SJCRH30 (cell line): ENCODE measurements around the genes NKTR, KLHL40 and CCDC13.

DNA sequence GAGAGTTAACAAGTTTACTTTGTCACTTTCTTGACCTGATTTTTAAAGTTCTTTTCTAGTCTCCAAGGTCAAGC is 52.4 kb upstream of the ULK4 start:
- RAMPAGE, long total RNA, result no peak

GRCh38 chr3:42057562-42058027 is 33.6 kb upstream of the TRAK1 start:
- RAMPAGE, long total RNA, result no peak

DNA sequence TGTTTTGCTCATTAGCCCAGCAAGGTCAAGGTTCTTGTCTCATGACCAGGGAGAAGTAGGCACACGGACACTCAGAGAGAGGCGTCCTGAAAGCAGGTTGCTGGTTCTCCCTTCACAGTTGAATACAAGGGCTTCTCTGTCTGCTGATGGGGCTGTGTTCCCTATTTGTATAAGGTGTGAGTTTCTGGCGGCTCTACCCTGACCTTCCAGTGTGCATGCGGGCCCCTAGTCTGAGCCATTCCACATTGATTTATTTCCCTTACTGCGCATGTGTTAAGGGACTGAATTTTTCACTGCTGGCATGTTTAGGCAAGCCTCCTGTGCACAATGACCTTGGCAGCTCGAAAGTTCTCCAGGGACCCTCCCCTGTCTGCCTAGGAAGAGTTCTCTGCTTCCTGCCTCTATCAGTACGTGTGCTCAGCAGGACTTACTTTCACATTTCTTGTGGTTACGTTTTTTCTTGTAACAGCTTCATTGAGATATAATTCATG is 11.4 kb downstream of the TRAK1 start:
- RAMPAGE, long total RNA, result no peak

DNA sequence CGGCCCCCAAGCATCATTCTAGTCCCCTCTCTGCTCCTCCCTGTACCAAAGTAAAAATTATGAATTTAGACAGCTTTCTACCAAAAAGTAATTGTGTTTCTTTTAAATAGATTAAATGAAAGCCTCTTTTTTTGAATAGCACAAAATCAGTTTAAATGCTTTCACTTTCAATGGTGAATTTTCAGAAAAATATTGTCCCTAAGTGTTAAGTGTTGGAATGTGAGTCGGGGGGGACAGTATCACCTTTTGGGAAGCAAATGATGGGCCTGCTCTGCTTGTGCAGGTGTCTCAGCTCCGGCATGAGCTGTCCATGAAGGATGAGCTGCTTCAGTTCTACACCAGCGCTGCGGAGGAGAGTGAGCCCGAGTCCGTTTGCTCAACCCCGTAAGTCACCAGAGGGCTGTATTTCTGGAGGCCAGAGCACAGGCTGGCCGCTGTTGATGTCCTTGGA is 78.2 kb downstream of the CCK start:
- RAMPAGE, long total RNA, result no peak

DNA sequence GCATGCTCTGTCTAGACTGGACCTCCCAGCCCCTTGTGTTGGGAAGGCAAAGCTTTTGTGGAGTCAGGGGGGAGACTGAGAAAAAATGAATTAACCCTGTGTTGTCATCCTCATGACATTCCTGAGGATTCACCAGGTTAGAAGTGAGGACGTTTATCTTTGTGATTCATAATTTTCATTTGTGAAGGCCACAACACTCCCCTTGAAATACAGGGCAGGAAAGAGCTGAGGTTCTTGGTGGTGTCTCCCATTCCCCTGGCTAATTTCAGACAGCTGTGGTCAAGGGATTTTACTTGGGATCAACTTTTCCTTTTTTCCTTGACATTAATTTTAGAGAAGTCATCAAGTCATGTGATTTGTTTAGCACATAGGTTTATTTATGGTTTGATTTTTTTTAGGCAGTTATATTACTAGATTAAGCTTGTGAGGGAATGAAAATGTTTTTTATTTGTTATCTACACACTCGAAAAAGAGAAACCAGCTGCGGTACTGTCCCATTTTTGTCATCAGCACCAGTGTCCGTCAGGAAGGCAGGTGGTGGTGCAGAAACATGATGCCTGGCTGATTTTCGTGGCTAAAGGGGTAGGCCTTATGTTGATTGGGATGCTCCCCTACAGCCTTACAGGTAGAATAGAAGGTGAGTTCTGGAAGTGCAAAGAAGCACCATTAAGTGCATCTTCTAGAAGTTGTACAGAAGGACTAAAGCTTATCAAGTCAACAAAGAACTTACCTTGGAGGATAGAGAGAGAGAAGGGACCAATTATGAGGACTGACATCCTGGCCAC is 54.8 kb downstream of the CCK start:
- RAMPAGE, long total RNA, result no peak

GRCh38 chr3:42224800-42225555 is 41.0 kb downstream of the CCK start:
- RAMPAGE, long total RNA, result no peak

GRCh38 chr3:42369141-42369806 is 41.1 kb downstream of the LYZL4 start:
- RAMPAGE, long total RNA, result no peak

DNA sequence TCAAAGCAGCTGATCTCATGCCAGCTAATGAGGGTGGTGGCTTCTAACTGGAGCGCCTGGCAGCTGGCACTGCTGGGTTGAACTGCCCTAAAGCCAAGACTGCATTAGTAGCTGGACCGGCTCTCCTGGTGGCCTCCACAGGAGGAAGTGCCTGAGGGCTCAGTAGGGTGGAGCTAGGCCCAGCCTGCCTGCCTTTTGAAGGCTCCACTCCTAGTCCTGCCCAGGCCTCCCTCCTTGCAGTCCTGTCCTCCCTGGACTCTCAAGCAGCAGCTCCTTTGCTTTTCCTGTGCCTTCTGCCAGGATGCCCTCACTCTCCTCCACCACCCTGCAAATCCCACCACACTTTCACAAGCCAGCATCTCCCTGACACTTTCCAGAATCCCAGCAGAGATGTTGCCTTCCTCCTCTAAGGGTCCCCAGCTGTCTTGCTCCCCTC is 25.6 kb upstream of the VIPR1 start:
- RAMPAGE, long total RNA, result no peak

DNA sequence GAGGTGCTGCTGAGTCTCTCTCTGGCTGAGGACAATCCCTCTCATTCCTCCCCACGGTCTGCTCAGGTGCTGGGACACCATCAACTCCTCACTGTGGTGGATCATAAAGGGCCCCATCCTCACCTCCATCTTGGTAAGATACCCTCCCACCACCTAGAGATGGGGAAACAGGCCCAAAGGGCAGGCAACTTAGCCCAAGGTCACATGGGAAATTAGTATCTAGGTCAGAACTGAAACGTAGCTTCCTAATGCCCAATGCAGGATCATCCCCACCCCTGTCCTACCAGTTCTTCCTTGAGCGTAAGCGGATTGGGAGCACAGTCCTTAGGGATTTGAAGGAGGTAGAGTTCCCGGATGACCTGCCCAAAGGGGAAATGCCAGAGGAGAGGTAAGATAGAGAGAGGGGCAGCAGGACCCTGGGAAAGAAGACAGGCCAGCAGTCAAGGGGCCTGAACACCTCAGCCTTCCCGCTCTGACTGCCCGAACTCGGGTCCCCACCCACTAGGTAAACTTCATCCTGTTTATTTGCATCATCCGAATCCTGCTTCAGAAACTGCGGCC is 29.4 kb downstream of the VIPR1 start:
- RAMPAGE, long total RNA, result no peak

- RAMPAGE, long total RNA, result no peak
Measured at GRCh38 chr3:42600586-42601711, at the start of gene NKTR. Gene NKTR (plus strand): TSS chr3:42600686.

GRCh38 chr3:42612050-42612561 is 11.6 kb downstream of the NKTR start:
- RAMPAGE, long total RNA, result no peak

DNA sequence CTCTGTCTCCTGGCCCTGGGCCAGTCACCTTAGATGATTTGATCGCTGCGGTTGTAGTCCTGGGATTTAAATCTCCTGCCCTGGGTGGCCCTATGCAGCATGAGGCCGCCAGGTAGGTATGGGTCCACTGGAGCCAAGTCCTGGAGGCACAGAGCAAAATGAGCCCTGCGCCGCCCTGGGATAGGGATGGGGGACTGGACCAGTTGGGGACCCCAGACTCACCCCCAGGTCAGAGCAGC is 194 bp downstream of the ZBTB47 start:
- RAMPAGE, long total RNA, result no peak

GRCh38 chr3:42666341-42667140 is 13.0 kb downstream of the ZBTB47 start:
- RAMPAGE, long total RNA, result no peak

- RAMPAGE, long total RNA, result no peak
Measured at GRCh38 chr3:42685075-42685963, at the start of gene KLHL40. Gene KLHL40 (plus strand): TSS chr3:42685537.

- RAMPAGE, long total RNA, result no peak
Measured at GRCh38 chr3:42727975-42728423, 25.4 kb upstream of the HHATL start.

- RAMPAGE, long total RNA, result no peak
Measured at GRCh38 chr3:42755987-42756302, 17.1 kb downstream of the CCDC13 start.

DNA sequence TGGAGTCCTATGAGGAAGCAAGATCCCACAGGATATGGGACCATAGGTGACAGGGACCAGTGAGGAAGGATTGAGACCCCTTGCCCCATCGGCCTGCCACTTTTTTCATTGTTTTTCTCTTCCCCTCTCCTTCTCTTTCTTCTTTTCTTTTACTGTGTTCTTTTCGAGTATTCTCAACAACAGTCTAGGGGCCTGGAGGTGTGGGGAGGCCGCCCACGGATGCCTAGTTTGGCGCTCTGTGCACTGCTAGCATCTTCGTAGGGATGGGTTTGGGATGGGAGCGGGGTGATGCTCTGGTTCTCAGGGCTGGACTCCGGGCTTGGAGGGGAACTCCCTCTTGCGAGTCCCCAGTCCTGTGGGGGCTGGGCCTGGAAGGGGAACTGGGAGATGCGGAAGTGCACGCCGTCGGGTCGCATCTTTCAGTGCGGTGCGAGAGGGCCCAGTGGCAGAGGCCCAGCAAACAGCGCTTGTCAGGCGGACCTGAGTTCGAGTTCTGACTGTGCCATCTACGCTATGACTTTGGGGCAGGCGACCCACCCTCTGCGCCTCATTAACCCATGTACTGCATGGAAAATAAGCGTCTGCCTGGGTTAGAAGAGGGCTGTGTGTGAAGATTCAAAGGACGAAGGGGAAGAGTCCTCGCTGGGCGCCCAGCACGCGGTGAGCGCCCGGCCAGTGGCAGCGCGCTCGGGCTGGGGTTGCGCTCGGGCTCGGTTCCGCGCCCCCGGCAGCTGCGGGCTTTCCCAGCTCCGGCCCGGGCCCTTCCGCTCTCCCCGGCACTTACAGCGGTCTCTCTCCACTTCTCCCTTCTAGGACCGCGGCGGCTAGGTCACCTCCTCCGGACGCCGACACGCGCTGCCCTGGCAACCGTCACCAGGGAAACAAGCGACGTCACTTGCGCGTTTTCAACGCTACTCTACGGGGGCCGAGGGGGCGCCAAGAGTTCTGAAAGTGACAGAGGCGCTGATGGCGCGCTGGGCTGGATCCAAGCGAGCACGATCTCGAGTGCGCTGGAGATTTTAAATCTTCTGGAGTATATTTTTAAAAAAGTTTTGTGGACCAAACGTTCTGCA is at the start of gene CCDC13:
Gene CCDC13, minus strand, starts transcription at position 862 of the 1,073 bp plus-strand sequence.
- RAMPAGE, long total RNA, result no peak

DNA sequence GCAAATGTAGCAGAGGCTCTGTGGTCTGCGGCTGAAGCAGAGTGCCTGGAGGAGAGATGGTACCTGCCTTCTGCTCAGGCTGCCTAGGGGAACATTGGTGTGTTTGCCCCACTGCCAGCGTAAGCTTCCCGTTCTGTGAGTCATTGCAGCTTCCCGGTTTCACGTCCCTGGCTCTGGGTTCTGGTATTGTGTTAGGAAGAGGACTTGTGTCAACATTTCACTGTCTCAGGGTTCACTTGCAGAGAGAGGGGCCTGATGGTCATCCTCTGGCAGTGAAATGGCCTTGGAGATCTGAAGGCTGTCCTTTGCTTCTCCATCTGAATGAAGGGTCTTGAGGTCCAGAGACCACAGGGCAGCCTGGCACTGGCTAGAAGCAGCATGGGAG is 1.9 kb downstream of the GASK1A start:
- RAMPAGE, long total RNA, result no peak

DNA sequence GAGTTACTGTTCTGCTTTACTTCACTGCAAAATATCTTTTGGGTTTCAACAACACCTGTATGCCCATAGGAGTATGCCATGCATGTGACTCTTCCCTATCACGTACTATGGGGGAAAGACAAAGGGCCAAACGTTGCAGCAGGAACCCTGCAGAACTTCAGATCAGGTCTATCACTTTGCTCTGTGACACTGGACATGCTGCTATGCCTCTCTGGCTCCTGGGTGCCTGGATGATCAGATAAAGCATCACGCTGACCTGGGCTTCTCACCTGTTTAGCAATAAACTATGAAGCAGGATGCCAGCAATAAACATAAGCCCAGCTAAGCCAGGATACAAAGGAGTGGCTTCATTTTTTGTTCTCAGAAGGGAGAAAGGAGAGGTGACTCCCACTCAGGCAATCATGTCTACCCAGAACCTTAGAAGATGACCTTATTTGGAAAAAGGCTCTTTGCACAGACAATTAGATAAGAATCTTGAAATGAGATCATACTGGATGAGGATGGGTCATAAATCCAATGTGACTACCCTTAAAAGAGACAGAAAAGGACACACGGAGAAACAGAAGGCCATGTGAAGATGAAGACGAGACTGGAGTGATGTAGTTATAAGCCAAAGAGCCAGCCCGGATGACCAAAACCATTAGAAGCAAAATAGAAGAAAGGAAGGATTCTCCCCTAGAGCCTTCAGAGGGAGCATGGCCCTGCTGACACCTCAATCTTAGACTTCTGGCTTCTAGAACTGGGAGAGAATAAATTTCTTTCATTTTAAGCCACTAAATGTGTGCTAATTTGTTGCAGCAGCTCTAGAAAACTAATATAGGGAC is 19.2 kb downstream of the POMGNT2 start:
- RAMPAGE, long total RNA, result no peak

DNA sequence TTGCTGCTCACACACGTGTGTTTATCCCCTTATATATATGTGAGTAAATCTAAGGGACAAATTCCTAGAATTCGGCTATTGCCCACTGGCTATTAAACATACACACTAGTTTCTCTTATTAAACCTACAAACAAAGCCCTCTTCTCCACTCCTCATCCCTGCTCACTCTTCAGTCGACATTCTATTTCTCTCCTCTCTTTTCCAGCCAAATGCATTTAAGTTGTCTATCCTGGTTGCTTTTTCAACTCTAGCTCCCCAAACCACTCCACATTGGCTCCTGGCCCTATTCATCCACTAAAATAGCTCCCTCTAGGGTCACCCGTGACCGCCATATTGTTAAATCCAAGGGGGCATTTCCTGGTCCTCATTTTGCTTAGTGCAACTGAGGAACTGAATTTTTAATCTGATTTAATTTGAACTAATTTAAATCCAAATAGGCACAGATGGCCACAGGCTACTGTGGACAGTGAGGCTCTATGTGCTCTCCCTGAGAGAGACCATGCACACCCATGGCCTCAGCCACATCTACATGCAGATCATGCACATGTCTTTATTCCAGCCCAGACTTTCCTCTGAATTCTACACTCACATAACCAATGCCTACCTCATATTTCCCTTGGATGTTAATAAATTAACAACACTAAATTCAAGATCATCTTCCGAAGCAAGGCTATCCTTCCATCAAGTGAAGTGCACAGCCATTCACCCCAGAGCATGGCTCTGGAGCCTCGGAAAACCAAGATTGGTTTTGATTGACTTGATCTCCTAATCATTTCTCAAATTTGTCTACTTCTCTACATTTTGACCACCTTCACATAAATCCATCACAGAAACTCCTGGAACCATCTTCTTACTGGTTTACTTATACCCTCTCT is 106.5 kb downstream of the SNRK start:
- RAMPAGE, long total RNA, result no peak